CD14-positive monocyte (primary cell): ENCODE measurements around a stretch of chr22.

DNA sequence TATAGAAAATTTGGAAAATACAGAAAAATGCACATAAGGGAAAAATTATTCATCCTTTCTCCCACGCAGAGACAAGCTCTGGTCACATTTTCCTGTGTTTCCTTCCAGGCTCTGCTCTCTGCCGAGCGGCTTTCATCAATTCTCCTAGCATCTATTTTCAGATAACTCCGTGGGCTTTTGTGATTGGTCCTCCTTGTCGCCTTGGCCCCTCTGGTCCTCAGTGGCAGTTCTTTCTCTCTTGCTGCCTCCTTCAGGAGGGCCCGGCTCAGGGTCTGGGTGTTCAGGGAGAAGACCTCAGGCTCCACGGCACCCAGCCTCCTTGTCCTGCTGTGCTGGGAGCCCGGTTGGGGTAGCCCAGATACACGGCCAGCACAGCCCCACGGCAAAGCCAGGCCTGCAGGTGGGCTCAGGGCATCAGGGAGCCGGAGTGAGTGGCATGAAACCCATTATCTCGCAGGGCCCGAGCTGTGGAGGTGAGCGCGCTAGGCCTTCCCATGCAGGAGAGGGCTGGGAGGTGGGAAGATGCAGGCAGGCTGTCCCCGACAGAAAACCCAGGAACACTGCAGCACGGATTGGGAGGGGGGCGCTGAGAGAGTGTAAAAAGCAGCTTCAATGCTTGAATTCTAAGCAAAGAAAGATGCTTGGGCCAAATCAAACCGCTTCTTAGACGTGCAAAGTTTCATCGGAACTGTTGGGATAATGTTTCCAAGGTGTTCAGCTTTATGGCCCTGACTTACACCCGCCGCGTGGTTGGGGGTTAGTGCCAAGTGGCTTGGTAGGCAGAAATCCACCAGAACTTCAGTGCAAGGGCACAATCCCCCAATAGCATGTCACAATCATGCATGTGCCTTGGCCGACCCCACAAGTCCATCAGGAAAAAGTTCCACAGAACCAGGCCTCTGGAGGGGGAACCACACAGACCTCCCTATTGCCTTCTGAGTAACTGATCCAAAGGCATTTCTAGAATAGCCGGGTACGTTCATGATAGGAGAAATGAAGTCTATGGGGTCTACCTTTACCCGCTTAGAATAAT lies 81.9 kb upstream of the WNT7B start:
- CAGE, long polyA plus RNA = no peak

DNA sequence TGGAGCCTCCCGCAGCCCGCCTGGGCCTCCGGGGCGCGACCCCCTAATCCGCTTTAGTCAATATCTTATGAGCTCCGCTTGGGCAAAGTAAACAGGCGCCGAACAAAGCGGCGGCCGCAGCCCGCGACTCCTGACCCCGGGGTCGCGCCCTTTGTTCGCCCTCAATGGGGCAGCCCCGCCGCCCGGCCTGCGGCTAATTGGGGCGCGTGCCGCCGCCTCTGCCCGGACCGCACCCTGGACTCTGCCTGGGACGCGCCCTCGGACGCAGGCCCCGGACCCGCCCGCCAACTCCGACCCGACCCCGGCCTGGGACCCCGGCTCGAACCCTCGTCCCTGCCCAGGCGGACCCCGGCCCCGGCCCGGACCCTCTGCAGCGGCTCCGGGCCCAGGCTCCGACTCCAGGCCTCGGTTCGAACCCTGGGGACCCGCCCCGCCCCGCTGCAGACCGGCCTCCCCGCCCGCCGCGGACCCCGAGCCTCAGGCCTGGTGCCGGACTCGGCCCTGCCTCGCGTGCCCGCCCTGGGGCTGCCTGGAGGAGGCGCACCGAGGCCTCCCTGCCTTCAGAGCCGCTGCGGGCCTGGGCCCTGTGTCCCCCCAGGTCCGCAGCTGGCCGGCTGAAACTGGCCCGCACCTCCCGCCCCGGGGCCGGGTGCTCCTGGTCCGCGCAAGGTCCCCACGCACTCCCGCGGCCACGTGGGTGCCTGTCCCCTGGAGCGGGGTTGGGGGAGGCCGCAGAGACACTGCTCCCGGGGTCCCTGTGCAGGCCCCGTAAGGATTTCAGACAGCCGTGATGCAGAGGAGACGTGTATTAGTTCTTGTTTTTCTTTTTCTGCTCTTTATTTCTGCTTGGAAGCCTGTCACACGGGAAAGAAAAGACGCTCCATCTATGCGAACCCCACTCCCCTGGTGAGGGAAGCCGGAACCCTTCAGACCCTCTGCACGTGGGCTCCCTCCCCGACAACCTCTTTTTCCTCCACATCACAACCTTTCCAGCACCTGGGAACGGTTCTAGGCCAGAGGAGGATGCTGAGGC lies 84.8 kb upstream of the WNT7B start:
- CAGE, long polyA plus RNA = no peak

DNA sequence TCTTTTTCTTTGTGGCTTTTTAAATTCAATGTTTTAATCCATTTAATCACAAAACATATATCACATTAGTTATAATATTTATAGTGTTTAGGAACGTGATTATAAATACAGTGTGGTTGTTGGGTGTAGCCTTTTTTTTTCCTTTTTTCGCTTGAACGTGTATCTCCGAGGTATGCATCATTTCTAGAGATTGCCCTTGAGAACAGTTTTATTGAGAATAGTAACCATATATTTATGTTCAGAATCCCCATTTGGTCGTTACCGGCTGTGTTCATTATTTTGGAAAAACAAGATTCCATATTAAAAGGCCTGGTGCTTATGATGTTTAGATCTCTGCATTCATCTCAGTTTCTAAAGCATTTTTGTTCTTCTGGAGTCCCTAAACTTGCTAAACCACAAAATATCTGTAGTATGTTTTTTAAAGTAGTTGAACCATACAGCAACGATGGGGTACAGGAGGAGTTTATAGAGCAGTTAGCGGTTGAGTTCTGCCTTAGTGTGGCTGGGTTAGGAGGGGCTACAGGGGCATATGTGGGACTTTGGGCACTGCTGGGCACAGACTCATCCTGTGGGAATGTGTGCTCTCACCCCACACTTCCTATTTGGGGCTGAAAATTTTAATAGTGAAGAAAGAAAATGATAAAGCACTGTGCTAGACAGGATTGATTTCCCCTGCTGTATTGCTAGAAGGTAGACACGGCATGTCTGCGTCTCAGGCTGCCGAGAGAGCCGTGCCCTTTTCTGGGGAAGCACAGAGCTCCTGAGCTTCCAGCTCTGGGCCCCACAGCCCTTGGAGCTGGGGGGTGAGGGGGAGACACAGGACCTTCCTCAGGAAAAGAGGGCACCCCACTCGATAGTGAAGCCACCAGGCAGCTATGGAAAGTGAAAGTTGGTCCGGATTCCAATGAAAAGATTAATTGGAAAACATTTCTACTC lies 81.5 kb upstream of the PPARA start:
- CAGE, long polyA plus RNA = no peak

GRCh38 chr22:46071248-46071657 lies 79.1 kb upstream of the PPARA start:
- CAGE, long polyA plus RNA = no peak

DNA sequence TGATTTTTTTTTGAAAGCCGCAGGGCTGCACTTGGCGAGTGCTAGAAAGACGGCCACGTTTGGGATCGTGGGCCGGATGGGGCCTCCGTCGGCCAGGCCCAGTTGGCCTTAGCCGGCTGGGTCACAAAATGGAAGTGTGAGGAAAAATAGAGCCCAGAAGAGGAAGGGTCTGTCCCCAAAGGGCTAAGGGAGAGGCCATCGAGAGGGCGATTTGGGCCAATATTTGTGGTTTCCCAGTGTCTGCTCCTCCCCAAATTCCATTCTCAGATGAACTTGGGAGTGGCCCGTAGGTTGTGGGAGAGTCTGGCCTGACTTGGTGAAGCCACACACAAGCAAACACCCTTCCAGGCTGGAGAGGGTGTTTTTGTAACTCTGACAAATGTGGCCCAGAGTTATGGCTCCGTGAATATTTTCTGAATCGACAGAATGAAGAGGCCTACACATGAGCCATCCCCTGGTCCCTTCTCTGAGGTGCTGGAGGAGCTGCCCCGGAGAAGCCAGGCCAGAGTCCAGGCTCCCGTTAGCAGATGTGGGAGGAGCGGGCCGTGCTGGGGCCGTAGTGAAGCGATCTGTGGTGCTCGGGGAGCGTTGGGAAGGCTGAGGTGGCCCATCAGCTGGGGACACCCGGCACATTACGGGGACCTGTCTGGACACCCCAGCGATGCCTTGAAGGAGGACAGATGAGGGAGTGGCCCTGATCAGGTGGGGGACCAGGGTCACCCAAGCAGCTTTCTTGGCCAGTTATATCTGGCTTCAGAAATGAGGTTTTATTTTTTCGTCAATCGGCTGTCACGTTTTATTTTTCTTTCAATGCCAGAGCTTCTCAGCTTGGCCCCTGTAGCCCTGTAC lies 73.5 kb upstream of the PPARA start:
- CAGE, long polyA plus RNA = no peak

DNA sequence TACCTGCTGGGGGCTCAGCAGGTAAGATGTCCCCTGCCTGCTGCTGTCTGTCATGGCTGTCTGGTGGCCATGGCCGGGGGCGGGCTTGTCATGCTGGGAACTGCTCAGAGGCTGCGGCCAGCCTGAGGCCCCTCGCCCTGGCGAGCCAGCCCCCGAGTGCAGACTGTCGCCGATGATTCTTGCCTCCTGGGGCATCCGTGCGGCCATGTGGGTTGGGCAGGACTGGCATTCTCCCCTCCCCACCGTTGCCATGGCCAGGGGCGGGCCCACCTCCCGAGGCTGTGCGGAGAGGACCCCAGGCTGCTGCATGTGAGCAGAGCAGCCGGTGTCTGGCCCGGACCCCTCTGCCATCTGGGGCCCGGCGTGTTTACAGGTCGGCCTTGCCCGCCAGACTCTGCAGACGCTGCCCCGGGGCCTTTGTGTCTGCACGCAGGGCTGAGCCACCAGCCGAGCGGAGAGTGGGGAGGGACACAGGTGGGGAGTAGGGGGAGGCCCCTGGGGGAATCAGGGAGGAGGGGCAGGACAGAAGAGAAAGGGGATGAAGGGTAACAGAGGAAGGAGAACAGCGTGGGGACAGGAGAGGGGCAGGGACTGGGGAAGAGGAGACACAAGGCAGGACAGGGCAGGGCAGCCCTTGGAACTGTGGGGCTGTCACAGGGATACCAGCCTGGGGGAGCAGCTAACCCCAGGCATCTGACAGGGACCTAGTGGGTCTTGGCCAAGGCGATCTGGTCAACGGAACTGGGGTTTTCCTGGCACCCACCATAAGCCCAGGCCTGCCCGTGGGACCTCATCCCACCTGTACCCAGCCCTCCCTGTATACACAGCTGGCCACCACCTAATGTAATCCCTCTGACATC lies 51.1 kb upstream of the PPARA start:
- CAGE, long polyA plus RNA = no peak

DNA sequence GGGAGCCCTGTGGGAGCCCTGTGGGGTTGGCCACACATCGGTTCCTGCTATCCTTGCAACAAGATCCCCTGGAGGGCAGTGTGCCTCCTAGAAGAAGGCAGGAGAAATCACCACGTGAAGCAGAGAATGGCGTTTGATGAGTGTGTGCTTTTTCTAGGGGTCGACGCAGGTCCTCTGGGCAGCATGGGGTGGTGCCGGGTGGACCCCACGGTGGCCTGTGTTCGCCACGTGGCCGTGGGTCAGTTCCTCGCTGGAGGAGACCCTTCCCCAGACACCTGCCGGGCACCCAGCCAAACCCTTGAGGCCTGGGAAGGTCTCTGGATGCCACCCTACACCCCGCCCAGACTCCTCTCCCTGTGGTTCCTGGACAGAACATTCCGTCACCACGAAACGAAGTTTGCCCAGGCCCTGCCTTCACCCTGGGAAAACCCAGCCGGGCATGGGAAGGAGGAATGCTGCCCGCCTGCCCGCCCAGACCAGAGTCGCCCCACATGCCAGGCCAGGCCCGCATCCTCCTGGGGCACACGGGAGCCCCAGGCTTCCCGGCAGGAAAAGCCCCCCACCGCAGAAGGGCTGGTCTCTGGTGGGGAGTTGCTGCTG lies 45.0 kb upstream of the PPARA start:
- CAGE, long polyA plus RNA = no peak

- CAGE, long polyA plus RNA = no peak
Observed at GRCh38 chr22:46175703-46176293, 25.5 kb downstream of the PPARA start.

GRCh38 chr22:46237121-46237711 lies 12.9 kb downstream of the CDPF1 start:
- CAGE, long polyA plus RNA = no peak

- CAGE, long polyA plus RNA = no peak
Observed at GRCh38 chr22:46239347-46240646, 10.3 kb downstream of the CDPF1 start.

GRCh38 chr22:46262389-46263240 lies 528 bp downstream of the PKDREJ start:
- CAGE, long polyA plus RNA = no peak

GRCh38 chr22:46269478-46269814 lies 1.6 kb downstream of the TTC38 start:
- CAGE, long polyA plus RNA = no peak

GRCh38 chr22:46289429-46290079 lies 7.1 kb upstream of the GTSE1 start:
- CAGE, long polyA plus RNA = no peak

DNA sequence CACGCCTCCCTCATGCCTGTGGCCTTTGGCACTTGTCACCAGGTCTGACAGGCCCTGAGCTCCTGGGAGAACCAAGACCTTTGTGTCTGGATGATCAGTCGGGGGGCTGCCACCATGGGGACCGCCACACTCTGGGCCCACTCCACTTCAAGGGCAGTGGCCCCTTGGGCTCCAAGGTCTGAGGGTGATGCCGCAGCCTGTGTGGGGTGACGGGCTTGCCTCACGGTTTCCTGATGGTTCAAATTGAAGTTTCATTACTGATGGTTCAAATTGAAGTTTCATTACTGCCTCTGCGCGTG lies 27.4 kb downstream of the TRMU start:
- CAGE, long polyA plus RNA = no peak

DNA sequence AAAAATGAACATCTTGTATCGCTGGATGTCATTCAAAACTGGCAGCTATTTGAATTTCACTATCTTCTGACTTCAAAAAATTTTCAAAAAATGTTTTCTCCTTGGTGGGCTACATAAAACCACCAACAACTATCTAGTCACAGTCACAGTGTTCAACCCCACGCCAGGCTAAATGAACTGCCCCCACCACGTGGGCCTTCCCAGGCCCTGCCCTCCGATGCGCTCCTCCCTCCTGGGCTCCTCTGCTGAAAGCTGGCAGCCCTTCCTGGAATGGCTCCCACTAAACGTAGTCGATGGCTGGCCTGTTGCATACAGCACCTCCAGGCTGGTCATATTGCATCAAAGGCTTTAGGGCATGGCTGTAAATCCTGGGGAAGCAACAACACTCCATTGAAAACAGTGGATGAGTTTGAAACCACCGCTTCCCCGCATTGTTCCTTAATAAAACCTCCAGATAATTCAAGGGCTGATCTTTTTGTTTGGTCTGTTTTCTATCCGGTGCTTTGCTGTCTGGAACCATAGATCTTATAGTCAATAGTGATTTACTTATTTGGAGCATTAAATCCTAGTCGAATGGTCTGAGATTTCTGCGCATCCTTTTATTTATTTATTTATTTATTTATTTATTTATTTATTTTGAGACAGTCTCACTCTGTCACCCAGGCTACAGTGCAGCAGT lies 6.7 kb downstream of the CELSR1 start:
- CAGE, long polyA plus RNA = no peak

DNA sequence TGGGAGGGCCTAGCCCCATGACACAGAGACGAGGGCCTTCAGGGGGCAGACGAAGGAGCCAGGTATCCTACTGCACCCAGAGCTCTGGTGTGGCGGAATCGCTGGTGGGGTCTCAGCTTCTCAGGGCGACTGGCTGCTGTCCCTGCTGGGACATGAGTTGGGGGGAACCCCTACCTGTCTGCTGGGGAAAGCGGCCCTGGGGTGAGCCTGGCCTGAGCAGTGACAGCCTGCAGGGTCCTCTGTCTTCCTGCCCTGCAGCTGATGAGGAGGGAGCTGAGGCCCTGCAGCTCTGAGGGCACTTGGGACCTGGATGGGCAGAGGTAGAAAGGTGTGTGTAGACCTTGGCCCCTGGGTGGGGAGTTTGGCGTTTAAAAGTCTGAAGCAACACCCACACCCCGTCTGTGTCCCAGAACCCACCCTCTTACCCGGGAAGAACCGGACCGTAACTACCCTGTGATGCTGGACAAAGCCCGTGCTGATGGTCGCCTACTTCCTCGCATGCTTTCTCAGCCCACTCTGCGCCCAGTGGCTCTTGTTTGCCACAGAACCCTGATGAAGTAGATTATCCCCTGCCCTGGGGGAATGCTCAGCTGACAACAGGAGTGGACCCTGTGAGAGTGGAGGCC lies 33.5 kb upstream of the GRAMD4 start:
- CAGE, long polyA plus RNA = no peak

DNA sequence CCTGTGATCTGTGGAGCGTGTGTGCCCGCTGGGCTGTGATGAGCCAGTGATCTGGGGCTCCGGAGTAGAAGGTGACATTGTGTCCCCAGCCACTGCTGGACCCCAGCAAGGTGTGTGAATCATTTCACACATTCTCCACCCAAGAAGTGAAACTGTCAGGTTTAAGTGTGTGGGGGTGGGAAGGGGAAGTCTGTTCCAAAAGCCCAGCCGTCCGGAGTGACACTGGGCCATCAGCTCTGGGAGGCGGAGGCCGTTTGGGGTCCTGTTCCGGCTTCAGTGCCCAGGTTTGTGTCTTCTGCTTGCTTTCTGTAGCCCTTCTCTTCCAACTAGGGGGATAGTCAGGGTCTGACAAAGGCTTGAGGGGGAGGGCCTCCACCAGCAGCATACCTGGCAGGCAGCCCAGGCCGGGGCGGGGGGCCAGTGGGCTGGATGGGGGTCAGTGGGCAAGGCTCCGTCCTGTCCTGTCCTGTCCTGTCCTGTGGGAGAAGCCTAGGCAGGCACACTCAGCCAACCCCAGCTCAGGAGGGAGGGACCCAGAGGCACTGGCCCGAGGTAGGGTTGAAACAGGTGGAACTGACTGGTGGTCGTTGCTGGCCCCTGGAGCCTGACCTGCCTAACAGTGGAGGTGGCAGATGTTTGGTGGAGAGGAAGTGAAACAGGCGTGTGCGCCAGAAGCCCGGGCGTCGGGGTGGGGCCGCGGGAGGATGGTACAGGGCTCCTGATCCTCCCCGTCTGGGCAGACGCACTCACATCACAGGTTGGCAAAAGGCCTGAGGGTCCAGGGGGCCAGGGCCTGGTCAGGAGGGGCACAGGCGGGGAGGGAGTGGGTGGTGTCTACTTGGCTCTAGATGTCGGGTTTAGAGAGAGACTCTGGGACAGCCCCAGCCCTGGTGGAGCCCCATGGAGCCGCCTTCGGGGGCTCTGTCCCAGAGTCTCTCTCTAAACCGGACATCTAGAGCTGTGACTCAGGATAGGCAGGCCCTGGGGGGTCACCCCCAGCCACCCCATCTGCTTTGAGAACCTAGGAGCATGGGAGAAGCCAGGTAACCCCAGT lies 32.7 kb upstream of the GRAMD4 start:
- CAGE, long polyA plus RNA = no peak

DNA sequence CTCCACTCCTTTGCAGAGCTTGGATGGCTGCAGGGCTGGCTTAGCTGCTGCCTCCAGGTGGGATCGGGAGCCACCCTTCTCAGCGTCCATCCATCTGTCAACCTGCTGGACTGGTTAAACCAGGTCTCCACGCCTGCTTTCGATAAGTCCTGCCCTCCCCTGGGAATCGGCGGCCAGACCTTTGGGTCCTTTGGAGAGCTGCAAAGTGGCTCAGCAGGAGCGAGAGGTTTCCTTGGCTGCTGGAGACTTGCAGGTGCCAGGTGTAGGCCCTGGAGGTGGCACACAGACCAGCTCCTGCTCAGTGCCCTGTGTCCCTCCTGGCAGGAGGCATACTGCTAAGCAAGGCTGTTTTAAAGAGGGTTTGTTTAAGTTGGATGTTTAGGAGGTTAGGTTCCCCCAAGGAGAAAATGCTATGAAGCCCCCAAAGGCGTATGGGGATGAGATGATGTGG lies 23.2 kb upstream of the GRAMD4 start:
- CAGE, long polyA plus RNA = no peak

DNA sequence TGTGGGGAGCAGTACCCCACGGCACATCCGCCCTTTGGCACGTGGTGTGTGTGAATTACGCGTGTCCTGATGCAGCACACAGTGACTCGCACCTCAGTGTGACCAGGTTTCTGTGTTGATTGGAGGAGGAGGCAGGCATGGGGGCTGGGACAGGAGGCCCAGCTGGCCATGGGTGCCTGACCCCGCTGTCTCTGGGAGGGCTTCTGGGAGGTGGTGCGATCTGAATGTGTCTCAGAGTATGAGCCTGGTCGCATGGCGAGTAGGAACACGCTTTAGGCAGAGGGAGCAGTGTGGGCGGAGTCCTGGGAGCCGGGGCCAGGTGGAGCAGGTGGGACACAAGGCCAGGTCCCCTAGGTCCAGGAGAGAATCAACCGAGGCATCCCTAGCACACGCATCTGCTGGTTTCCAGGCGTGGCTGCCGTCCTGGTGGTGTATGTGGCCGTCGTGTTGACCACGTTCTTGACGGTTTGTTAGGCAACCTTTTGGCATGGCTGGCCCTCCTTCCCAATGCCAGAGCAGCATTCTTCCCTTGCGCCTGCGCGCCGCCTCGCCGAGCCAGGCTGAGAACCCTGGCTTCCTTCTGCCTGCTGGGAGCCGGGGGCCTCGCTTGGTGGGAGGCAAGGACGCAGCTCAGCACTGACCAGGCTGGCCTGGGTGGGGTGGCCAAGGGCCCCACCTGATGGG lies 5.8 kb downstream of the GRAMD4 start:
- CAGE, long polyA plus RNA = no peak

DNA sequence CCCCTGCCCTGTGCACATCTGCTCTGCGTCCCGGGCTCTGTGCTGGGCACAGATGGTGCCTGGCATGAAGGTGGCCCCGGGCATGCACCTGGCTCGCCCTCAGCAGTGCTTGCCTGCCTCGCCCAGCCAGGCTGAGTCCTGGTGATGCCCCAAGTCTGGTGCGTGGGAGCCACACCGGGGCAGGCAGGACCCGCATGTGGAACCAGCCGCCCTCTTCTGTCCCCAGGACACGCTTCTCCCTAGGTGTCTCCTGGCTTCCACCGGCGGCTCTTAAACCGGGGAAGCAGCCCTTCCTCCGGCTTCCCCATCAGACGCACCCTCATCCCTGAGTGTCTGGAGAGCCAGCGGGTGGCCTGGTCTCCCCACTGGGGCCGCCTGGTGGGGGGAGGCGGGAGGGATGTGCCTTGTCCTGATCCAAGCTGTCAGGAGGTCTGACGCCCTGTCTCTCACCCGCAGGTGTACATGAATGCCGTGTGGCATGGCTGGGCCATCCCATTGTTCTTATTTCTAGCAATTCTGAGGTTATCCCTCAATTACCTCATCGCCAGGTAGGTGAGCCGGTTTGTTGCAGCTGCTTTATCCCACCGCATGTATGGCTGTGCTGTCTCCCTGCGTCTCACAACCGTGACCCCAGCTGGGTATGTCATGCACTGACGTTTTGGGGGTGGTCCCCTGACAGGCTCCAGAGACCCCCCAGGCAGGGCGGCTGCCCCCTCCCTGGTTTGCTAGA lies 45.1 kb downstream of the GRAMD4 start:
- CAGE, long polyA plus RNA = no peak